Islet of Langerhans (tissue), 1 donor: ENCODE results near the genes MTCH1 and DAAM2.

- RRBS: no CpG with 5 or more reads among the region's 12 CpGs
These were observed 13.6 kb downstream of the MTCH1 start for GRCh38 chr6:36972271-36972907.

DNA sequence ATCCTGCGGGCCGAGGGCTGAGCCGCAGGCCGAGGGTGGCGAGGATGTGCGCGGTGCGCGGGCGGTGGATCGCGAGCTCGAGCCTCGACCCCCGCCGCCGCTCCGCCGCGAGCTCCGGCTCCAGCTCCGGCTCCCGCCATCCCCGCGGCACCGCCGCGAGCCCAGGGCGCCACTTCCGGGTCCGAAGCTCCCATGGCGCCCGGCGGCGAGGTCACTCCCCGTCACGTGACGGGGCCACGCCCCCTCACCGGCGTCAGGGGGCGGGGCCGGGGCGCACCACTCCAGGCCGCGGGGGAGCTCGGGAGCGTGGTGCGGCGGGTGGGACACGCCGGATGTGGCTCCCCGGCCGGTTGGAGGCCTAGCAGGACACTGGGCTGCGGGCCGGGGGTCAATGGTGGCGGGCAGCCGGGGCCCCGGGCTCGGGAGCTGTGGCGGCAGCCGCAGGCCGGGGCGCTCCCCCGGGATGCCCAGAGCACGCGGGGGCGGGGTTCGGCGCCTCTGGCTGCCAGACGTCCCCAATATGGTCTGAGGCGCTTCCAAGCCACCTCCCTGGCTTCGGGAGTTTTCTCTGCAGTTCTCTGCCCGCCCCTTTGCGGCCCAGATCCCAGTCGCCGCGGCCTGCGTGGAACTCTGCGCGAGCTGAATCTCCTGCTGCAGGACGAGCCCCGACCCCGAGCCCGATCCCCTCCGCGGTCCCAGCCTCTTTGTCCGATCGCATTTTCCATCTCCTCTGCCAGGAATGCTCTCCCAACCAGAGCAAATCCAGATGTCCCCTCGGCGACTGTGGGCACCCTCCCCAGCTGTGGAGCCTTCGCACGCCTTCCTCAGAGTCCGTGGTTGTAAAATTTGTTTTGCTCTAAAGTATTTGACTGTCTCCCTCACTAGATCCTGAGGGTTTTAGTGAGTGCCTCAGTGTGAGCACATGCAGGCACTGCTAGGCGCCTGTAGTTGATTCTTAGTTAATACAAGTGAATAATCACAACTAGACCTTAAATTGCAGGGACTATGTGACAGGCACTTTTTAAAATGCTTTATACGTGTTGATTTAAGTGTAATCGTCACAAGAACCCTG, at the start of gene MTCH1:
TSS of gene MTCH1 (minus strand) at position 217 of the 1,072 bp plus-strand sequence.
- RRBS: 5% methylated on average over 30 of the region's 97 CpGs

GRCh38 chr6:37155272-37155782, 14.6 kb upstream of the PIM1 start:
- RRBS: no CpG with 5 or more reads among the region's 9 CpGs

- RRBS: no CpG with 5 or more reads among the region's 2 CpGs
These were observed 15.0 kb upstream of the TBC1D22B start for GRCh38 chr6:37242299-37243246.

DNA sequence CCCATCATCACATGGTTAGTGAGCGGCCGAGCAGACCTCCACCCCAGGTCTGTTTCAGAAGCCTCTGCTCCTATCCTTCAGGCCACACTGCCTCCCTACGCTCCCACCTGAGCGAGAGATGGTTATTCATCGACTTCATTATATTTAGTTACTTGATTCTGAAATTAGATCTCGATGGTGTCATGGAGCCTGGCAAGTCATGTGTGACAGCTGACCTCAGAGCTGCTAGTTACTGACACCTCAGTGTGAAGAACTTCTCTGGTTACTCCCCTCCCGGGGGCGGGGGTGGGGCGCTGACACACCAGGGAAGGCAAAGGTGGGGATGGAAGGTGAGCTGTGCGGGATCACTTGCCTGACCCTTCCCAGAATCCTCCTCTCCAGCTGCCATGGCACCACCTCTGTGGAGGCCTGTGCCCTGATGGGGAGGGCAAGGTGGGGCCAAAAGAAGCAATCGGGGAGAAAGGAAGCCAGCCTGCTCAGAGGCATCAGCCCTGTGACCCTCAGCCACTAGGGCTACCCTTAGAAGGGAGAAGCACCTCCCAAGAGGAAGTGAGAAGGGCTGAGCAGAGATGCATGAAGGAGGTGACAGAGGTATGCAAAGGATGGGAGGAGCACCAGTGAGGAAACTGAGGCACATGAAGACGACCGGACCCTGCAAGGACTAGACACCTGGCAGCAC, 17.7 kb downstream of the MDGA1 start:
- RRBS: 92% methylated on average over 1 of the region's 13 CpGs

DNA sequence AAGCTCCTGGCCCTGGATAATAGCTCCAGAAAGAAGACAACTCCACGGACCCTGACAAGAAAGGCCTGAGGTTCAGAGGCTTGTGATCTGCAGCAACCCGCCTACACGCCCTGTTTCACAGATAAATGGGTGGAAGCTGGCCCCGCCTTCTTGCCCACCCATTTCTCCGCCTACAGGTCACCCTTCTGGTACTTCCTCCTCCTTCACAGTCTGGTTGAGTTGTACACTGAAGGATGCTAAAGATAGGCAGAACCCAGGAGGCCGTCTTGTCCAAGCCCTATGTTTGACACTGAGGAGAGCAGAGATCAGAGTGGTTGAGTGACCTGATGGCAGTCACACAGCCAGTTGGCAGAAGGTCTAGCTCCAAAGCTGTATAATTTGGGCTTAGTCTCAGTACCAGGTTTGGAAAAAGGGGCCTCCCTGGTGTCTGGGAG, 34.2 kb upstream of the MDGA1 start:
- RRBS: no CpG with 5 or more reads among the region's 6 CpGs

DNA sequence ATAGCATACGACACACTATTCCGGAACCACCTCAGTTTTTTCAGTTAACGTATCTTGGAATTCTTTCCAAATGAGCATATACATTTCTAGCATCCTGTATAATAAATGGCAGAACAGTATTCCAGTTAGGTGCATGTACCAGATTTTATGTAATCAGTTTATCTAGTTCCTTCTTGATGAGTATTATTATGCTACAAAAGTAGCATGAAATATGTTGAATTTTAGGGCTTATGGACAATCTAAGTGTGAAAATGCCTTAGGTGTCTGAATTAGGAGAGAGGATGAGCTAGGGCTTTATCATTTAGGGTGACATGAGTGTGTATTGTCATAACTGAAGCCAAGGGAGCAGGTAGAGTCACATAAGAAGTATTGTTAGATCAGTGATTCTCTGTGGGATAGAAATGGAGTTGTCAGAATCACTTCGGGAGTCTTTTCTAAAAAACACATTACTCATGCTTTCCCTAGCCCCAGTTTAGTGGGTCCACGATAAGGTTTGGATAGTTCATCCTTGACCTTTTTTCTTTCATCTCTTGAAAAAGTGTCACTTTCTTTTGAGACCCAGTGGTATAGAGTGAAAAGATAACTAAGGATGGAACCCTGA, 16.3 kb downstream of the ZFAND3 start:
- RRBS: no CpG with 5 or more reads among the region's 5 CpGs

- RRBS: no CpG with 5 or more reads among the region's 3 CpGs
These were observed 26.1 kb downstream of the ZFAND3 start for GRCh38 chr6:37845483-37846224.

GRCh38 chr6:37861012-37861544, 41.6 kb downstream of the ZFAND3 start:
- RRBS: no CpG with 5 or more reads among the region's 6 CpGs

GRCh38 chr6:37931276-37932206, 112.0 kb downstream of the ZFAND3 start:
- RRBS: no CpG with 5 or more reads among the region's 17 CpGs

GRCh38 chr6:38139413-38140034, 320.0 kb downstream of the ZFAND3 start:
- RRBS: no CpG with 5 or more reads among the region's 10 CpGs

DNA sequence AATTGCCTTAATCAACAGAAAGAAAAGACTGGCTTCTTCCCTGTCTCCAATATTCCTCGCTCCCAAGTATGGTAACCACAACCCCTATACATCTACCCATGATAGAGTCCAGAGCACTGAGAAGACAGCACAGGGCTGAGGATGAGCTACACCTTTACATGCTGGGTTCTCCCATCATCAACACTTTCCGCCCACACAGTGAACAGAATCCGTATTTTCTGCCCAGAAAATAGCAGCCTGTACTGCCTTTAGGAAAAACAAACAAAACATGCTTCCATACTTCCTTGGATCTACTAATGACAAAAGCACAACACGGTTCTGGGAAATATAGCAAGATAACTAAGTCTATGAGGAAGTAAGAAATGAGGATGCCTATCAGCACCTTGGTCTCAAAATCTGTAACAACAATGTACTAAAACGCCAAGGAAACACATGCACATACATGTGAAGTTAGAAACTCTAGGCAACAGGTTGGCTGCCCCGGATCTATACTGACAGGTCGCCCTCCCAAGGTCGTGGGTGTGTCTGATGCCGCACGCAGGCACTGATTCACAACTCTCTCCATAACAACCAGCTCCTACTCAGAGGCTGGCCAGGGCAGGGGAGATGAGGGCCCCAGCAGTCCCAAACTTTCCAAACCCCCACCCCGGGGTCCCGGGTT, 816 bp downstream of the BTBD9 start:
- RRBS: no CpG with 5 or more reads among the region's 12 CpGs

DNA sequence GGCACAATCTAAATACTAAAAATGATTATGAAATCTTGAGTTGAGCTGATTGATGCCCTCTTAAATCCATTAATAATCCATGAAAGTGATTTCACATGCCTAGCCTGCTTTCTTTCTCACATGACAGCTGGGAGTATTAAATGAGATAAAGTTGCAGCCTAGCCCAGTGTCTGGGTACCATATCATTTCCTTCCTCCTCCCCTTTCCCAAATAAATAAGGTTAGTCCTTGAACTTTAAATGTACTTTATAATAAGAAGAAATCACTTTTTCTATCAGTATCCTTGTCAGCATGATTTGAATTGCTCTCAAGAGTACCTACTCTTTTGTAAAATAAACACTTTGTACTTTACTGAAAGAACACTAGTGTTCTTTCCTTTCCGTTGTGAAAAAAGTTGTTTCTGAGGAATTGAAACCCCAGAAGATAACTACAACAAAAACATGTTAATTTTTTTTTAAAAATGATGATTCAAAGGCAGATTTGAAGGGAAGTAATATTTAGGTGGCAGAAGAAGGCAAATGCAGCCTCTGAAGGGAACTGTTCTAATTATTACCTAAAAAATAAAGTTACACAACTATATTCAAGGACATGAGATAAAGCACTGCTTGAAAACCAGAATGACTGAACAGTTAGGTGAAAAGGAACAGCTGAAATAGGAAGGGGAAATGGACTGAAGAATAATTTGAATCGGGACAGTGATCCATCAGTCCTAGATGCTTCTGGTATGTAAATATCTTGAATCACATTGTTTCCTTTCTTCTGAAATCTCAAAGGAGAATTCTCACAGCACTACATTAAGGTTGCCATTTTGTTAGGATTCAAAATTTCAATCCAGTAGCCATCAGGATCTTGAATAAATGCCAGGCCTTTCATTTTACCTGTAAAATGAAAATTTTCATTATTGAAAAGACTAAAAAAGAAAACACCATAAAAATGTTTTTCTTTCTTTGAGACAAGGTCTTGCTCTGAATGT, 26.2 kb downstream of the GLO1 start:
- RRBS: no CpG with 5 or more reads among the region's 2 CpGs

DNA sequence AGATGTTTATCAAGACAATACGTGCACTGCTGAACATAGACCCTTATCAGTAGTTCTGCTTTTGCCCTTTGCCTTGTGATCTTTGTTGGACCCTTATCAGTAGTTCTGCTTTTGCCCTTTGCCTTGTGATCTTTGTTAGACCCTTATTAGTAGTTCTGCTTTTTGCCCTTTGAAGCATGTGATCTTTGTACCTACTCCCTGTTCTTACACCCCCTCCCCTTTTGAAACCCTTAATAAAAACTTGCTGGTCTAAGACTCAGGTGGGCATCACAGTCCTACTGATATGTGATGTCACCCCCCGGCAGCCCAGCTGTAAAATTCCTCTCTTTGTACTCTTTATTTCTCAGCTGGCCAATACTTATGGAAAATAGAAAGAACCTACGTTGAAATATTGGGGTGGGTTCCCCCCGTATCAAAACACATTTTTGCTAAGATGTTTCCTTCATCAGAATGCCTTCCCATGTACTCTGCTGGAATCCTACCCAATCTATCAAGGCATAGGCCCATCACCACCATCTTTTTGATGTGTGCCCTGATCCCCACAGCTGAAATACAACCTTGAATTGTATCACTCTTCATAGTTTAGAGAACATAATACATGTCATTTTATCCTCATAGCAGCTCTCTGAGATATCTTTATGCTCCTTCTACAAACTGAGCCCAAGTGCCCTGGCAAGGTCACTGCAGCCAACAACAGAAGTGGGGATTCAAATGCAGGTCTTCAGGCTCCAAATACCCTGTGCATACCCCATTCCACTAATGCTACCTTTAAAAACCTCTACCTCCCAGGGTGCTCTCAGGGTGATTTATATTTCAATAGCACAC, 2.9 kb downstream of the GLO1 start:
- RRBS: no CpG with 5 or more reads among the region's 4 CpGs

- RRBS: no CpG with 5 or more reads among the region's 9 CpGs
These were observed 54.9 kb upstream of the SAYSD1 start for GRCh38 chr6:39169626-39170505.

- RRBS: 86% methylated on average over 8 of the region's 37 CpGs
These were observed 38.2 kb downstream of the KCNK5 start for GRCh38 chr6:39190780-39191728.

DNA sequence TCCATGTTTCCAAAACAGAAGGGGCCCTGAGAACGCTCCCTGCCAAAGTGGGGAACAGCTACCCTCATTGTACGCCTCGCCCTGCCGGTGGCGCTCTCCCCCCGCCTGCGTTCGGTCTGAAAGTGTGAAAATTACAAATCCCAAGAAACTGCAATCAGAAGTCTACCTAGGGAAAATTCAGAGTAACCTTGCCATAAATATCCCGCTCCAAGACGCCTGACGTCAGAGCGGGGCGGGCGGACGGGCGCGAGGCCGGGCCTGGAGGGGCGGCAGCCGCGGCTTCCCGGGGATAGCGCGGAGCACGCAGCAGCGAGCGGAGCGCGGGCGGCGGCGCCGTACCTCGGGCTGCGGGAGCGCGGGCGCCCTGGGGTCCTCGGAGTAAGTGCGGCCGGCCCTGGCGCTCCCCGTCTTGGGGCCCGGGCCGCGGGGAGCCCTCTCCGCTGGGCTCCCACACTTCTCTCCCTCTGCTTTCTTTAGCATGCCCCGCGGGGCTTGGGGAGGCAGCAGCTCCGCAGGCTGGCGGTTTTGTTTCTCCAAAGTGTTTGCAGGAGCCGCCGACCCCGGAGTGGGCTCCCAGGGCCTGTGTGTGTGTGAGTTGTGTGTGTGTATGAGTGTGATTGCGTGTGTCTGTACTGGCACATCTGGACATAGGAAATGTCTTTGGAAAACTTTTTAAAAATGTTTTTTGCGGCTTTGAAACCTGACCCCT, at the start of gene DAAM2:
TSS of gene DAAM2 (plus strand) at position 289 of the 709 bp plus-strand sequence.
- RRBS: 2% methylated on average over 6 of the region's 56 CpGs

DNA sequence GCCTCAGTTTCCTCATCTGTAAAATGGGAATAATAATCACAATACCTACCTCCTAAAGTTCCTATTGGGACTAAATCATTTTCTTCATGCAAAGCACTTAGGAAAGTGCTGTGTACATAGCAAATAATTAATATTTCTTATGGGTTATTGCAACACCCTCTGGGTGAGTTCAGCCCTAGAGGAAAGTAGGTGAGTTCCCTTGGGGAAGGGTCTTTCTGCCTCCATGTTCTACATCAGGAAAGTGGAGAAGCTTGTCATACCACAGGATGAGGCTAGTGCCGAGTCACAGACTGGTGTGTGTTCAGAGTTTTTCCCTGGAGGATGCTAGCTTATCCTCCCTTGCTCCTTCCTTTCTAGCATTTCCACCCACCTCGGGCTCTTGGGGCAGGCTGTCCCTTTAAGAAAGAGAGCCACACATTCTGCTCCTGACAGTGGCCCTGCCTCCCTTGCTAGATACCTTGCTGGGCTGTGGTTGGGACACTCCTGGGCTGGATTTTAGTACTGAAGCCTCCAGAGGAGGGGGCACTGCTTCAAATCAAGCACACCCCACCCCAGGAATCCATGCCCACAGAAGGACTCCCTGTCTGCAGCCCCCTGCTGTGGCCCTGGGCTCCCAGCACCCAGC, 28.7 kb downstream of the DAAM2 start:
- RRBS: no CpG with 5 or more reads among the region's 2 CpGs

DNA sequence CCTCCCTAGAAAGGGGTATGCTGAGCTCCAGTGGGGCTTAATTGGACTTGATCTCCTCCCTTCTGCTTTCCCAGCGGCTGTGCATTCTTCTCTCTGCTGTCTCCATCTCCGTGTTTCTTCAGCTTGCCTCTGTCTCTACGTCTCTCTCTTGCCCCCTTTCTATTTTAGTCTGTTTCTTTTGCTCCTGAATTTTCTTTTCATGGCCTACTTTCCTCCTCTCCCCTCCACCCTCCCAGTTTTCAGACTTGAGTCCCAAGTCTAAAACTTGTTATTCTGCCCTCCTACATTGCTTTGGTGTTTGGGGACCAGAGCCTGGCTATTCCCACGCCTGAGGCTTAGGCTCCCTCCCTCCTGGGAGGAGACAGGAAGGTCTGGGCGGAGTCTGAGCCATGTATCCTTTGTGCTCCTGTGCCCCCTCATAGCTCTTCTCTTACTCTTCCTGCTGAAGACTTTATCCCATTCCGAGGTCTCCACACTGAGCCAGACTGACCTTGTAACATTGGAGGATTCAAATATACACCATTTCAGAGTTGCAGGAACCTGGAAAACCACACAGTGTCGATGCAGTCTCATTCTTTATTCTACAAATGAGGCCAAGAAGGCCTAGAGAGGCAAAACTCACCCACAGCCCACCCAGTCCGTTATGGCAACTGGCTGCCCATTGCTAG, 69.5 kb downstream of the DAAM2 start:
- RRBS: no CpG with 5 or more reads among the region's 8 CpGs